Pericardium (tissue), 1 donor: ENCODE data around the genes TXLNG, BEND2 and MAP7D2.

- RRBS = 2% methylated on average over 58 of the region's 100 CpGs
Measured at GRCh38 chrX:16786373-16787239, at the start of gene TXLNG. Gene TXLNG, plus strand, starts transcription at chrX:16786466.

- RRBS = no CpG with 5 or more reads among the region's 3 CpGs
Measured at GRCh38 chrX:16822330-16822606, 36.0 kb downstream of the TXLNG start.

GRCh38 chrX:17848713-17849208 lies 12.3 kb downstream of the RAI2 start:
- RRBS = no CpG with 5 or more reads among the region's 5 CpGs

- RRBS = no CpG with 5 or more reads among the region's 33 CpGs
Measured at GRCh38 chrX:18104103-18105089, 116.3 kb downstream of the BEND2 start.

GRCh38 chrX:18220607-18221012 lies at the start of gene BEND2:
Gene BEND2, minus strand, starts transcription at chrX:18220886.
- RRBS = 98% methylated on average over 1 of the region's 24 CpGs

GRCh38 chrX:18980046-18980528 lies 3.8 kb downstream of the PHKA2 start:
- RRBS = no CpG with 5 or more reads among the region's 10 CpGs

GRCh38 chrX:19142825-19143187 lies 20.5 kb upstream of the ADGRG2 start:
- RRBS = no CpG with 5 or more reads among the region's 24 CpGs

DNA sequence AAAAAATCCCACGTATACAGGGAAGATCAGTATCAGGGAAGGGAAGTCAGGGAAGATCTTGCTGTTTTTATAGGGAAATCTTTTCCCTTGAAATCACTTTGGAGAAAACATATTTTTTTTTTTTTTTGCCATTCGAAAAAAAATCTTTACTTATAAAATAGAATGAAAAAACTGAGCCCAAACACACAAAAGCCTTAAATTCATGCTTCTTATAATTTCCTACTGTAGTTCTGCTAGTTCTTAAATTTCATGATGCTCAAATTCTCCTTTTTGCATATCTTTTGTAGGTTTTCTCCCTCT lies 66.1 kb upstream of the ADGRG2 start:
- RRBS = no CpG with 5 or more reads among the region's 2 CpGs

GRCh38 chrX:19487851-19488247 lies 27.5 kb downstream of the MAP3K15 start:
- RRBS = no CpG with 5 or more reads among the region's 3 CpGs

DNA sequence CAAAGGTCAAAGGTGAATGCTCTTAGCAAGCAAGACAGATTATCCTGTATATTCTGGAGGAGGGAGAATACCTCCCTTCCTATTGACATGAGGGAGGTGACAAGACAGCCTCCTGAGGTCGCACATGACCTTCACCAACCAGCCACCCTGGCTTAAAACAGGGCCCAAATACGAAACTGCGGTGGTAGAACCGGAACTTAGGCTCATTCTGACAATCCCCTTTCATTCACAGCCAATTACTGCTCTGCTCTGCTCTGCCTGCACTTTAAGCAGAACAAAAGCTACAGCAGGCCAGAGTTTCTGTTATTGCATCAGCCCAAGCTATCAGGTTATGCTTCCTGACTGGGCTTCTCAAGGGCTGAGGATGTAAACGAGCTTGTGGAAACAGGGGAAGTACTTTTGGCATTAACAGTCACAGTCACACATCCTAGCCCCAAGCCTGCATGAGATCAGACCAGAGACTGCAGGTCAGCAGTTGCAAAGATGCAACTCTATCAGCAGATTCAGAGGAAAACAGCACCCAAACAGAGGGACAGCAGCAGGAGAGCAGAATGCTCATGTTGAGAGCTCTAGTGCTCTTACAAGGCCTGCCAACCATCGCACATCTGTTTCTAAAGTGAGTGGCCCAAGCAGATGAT lies 51.2 kb upstream of the MAP3K15 start:
- RRBS = no CpG with 5 or more reads among the region's 6 CpGs

DNA sequence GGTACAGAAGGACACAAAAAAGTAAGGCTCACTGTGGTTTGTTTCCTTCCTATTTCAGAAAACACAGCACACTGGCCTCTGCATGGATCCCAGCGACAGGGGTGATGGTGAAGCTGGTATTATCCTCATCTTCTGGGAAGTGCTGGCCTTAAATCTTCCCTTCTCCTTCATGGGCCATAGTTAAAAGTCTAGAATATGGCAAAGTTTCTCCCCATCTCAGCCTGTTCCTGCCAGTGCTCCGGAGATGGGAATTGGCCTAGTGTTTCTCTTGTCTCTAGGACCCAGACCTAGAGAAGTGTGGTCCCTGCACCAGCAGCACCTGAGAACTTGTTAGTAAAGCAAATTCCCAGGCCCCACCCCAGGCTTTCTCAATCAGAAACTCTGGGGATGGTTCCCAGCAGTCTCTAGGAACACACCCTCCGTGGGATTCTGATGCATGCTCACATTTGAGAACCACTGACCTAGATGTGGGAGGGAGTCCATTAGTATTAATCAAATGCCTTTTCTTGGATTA lies 132.2 kb upstream of the MAP3K15 start:
- RRBS = no CpG with 5 or more reads among the region's 3 CpGs

DNA sequence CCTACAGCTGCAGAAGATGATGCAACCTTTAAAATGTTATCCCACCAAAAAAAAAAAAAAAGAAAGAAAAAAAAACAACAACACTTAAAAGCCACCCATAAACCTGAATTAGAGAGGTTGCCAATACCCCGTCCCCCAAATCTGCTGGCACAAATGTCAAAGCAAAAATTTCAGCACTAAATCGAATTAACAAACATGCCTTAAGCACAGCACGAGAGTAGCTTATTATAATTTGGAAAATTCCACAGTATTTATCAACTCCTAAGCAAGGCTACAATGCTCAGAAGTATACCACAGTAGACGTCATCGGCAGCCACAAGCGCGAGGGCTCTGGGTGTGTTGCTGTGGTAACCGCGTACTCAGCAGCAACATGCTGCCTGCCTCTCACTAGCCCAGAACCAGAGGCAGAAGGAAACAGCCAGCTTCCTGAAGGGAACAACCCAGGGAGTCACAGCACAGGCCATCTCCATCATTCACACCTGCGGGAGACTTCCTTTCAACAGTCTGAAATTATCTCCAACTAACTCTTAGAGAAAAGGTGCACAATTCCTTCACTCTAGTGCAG lies 167.6 kb upstream of the MAP3K15 start:
- RRBS = no CpG with 5 or more reads among the region's 10 CpGs

- RRBS = no CpG with 5 or more reads among the region's 2 CpGs
Measured at GRCh38 chrX:19800817-19801403, 86.5 kb downstream of the SH3KBP1 start.

DNA sequence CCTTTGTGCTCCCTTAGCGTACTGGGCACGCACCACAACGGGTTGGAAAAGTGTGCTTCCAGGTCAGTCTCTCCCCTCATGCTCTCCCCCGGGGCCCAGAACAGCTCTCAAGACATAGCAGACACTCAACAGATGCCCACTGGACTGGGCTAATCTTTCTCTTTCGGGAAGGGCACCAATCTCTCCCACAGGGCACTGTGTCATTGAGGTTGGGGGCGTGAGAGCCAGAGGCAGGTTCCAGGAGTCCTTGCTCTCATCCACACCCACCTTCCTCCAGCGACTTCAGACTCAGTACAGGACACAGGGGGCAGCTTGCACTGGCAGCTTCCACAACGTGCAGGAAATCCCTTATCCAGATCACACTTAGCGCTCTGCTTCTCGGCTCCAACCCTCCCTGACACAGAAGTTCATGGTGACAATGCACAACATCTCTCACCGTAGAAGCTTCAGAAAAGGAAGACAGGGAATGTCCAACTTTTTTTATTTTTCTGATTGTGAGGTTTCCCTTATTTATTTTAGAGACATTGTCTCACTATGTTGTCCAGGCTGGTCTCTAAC lies 84.6 kb downstream of the SH3KBP1 start:
- RRBS = no CpG with 5 or more reads among the region's 11 CpGs

DNA sequence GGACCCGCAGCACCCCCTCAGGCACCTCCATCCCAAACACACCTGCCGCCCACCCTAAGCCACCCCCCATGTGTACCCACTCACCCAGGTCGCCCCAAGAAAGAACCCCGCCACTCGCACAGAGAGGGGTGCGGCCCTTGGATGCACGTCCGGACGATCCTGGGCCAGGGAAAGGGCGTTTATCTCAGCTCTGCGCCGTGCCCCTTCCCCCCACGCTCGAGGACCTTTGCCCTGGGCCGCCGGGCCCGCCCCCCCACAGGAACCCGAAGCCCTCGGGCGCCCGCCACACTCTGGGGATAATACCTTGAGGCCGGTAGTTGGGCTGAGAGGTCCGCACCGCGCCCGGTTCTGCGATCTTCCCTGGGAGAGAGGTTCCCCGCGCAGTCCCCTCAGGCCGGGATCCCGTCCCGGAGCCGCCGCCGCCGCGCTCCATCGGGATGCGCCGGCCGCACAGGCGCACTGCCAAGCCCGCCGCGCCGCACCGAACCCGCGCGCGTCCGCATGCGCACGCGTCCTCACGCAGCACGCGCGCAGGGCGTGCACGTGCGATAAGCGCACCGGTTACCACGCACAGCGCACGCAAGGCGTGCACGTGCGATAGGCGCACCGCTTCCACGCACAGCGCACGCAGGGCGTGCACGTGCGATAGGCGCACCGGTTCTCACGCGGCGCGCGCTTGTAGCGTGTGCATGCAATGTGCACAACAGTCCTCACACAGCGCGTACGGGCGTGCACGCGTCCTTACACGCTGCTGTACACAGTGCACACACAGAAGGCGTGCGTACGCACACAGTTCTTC lies at the start of gene MAP7D2:
Gene MAP7D2 (minus strand): TSS at position 461 of the 799 bp plus-strand sequence.
- RRBS = 20% methylated on average over 33 of the region's 96 CpGs

GRCh38 chrX:20362274-20363343 lies 95.9 kb upstream of the RPS6KA3 start:
- RRBS = no CpG with 5 or more reads among the region's 22 CpGs

GRCh38 chrX:21973786-21974627 lies 33.5 kb downstream of the SMS start:
- RRBS = no CpG with 5 or more reads among the region's 7 CpGs

GRCh38 chrX:22061926-22062253 lies 29.8 kb downstream of the PHEX start:
- RRBS = no CpG with 5 or more reads among the region's 5 CpGs

- RRBS = no CpG with 5 or more reads among the region's 7 CpGs
Measured at GRCh38 chrX:22136209-22136791, 104.2 kb downstream of the PHEX start.